ENCODE results near the genes RTTN and CBLN2.

GRCh38 chr18:69961536-69961880 is 13.8 kb upstream of the CD226 start:
- RRBS: no CpG with 5 or more reads among the region's 2 CpGs

DNA sequence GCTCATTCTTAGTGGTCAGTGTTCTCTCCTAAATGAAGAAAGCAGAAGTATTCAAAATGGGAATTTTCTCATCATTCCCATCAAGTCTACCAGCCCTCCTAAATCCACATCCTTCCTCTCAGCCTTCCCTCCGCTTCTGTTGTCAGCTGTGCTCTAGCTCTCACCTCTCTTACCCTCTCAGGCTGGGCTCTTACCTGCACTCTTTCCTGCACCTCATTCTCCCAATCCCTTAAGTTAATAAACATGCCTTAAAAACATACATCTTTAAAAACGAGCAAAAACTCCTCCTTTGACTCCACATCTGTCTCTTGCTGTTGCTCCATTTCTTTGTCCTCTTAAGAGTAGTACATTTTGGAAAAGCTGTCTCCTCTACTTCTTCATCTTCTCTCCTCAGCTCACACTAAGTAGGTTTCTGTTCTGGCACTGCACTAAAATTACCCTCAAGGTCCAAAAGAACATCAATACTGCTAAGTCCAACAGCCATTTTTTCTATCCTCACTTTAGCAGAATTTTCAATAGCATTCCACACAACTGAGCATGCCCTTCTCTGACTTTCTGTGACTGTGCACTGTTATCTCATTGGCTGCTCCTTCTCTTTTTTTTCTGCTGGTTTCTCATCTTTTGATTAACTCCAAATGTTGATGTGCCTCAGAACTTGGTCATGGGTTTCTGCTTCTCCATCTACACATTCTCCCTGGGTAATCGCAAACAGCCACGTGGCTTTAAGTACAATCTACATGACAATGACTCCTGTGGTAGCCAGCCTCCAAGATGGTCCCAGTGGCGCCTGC is 74.7 kb upstream of the CD226 start:
- RRBS: no CpG with 5 or more reads among the region's 5 CpGs

- RRBS: no CpG with 5 or more reads among the region's 4 CpGs
Measured at GRCh38 chr18:70190440-70190842, 15.0 kb downstream of the RTTN start.

DNA sequence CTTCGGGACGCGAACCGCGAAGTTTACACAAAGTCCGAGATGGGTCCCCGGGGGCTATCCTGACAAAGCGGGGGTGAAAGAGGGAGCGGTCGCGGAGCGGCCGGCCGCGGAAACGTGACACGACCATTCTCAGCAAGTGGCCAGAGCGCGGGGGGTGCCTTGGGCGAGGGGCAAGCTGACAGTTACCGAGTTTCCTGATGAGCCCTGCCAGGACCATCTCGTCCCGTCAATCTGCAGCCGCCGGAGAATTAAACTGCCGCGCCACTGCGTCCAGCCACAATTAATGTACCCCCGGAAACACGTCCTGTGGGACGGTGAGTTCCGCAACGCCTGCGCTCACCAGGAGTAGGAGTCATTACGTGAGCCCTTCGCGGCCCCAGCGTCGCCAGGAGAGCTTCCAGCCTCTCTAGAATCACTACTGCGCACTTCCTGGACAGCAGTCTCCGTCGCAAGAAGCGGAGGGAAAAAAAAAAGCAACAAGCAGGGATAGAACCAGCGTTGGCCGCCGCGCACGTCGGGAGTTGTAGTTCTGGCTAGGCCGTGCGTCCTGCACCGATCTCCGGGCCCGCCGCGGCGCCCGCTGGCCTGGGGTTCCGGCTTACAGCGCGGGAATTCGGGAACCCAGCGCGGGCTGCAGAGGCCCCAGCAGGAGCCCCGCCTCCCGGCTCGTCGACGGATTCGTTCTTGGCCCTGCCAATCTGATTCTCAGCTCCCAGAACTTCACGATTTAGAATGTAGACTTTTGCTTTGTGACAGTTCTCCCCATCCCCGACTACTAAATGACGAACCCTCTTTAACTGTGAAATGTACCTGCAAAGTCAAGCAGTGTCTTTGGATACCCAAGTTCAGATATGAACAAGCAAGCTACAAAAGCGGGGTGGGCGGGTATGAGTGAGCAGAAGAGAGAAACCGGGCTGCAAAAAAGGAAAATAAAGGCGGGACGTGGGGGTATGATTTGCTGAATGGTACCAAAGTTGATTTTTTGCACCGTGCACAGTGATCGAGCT is at the start of gene RTTN:
RTTN (minus strand) TSS at position 246 of the 1,007 bp plus-strand sequence.
- RRBS: 1% methylated on average over 15 of the region's 80 CpGs

- RRBS: 2% methylated on average over 15 of the region's 58 CpGs
Measured at GRCh38 chr18:70289466-70290025, 701 bp downstream of the SOCS6 start.

DNA sequence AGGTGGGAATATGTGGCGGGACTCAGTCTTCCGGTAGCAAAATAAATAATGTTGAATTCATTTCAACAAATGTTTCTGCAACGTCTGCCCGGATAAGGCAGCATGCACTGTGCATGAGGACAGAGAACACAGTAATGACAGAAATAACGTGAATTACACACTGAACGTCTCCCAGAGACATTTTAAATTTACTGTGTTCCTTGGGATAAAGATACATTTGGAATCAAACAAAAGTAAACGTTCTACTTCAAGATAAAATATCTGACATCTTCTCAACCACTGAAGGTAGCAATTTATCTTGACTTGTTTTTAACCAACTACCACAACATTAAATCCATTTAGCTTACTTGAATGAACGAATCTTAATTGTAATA is 1.2 kb downstream of the SOCS6 start:
- RRBS: 0% methylated on average over 2 of the region's 8 CpGs

DNA sequence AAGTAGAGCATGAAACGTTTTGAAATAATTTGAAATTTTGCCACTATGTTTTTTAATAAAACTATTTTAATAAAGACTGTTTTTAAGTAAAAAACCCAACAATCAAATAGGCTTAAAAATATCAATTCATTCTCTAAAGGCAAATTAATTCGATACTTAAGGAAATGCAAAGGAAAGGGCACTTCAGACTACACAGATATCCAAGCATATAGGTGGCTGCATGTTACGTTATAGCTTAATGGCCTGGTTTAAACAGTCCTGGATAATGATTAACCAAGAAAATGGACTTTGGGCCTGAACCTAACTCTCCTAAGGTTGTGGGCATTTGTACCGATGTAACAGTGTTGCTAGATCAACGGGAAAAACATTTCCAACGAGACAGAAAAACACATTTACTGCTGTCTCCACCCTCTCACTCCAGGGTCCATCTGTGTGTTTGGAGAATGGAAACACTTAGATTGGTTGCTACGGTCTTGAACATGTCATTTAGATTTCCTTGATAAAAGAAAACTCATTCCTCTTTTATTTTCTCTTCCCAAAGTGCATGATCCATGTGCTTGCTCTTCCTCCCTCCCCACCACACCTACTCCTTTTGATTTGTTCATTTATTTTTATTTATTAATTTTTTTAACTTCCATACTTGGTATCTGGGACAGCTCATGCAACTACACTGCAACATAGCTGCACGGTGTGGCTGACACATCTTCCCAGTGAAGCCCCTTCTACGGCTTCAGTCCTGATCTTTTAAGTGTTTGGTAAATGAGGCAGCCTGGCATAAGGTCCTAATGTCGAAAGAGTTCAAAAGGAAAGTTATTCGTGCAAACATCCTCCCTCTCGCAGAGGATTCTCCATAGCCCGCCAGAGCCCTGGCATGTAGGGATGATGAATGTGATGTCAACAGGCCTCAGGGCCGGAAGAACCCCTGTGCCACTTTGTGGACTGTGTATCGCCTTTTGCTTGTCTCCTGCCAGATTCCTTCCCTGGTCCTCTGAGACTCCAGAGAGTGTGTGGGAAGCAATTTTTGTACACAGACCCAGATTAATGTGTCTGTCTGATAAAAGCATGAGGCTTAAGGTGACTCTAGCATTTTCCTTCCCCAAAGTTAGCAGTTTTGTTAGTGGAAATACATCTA is 88.2 kb downstream of the SOCS6 start:
- RRBS: no CpG with 5 or more reads among the region's 15 CpGs

DNA sequence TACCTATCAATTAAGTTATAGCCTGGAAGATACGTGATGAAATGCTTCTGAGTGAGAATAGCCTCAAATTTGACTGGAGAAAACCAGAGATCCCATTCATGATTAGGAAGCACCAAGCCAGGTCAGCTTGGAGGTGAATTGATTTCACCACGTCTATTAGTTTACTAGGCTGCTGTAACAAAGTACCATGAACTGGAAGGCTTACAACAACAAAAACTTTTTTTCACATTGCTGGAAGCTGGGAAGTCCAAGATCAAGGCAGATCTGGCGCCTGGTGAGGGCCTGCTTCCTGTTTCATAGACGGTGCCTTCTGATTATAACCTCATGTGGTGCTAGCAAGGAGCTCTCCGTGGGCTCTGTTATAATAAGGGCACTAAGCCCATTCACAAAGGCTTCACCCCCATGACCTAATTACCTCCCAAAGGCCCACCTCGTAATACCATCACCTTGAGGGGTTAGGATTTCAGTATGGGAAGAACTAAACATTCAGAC is 89.0 kb downstream of the SOCS6 start:
- RRBS: no CpG with 5 or more reads among the region's 6 CpGs

GRCh38 chr18:70421837-70422803 is 133.3 kb downstream of the SOCS6 start:
- RRBS: no CpG with 5 or more reads among the region's 4 CpGs

DNA sequence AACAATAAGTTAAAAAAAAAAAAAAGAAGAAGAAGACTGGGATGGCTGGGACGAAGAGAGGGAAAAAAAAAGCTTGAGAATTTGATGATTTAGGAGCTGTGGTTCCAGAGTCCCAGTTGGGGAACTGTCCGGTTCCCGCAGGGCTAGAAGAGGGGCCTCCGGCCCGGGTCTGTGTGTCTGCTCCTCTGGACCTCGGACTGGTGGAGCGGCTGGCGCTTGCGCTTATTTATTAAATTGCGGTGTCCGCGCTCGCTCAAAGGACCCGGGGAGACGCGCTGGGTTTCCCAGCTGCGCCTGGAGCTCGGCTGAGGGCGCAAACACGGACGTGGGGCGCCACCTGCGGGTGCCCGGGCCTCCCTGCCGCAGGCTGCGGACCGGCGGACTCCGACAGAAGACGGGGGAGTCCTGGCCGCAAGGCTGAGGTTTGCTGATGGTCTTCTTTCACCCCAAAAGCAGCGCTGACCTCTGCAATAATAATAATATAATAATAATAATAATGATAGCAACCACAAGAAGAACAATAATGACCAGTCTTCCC is at the start of gene CBLN2:
CBLN2 (minus strand) TSS at position 199 of the 538 bp plus-strand sequence.
- RRBS: 3% methylated on average over 15 of the region's 32 CpGs

DNA sequence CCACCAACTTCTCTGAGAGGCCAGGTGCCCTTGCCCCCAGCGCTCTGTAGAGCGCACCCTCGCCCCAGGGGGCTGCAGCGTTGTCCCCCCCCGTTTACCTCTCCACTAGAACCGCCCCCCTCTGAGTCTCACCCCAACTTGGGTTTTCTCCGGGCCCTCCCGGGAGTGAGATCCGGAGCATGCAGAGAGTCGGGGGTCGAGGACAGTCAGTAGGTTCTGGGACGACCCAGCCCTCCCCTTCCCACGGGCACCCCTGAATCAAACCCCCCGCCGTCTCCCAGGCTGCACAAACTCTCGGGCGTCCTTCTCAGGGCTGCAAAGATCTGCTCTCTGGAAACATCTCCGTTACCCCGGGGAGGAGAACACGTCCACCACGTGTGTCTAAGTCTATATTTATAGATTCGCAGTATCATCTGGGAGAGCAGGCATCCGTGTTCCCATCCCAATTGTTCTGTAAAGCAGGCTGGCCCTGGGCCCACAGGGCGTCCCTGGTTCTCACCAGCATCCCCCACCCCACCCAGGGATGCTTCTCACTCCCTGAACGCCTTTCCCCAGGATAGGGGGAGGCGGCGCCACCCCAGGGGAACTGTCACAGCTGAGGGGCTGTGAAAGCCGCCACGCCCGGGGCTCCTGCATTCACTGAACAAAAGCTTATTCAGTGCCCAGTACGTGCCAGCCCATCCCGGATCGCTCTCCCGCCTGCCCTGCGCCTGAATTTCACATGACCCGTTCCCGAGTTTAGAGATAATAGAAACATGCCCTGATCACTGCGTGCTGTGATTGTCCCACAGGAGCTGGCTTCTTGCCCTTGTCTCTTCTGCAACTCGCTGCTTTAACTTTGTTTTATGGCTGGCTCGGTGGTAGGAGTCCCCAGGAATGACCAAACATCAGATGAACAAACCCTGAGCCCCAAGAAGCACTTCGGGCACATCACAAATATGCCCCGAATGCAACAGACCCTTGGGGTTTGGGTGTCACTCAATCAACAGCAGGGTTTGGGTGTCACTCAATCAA is 840 bp upstream of the DIPK1C start:
- RRBS: 46% methylated on average over 3 of the region's 42 CpGs

- RRBS: no CpG with 5 or more reads among the region's 2 CpGs
Measured at GRCh38 chr18:74468753-74469228, 11.7 kb upstream of the DIPK1C start.

DNA sequence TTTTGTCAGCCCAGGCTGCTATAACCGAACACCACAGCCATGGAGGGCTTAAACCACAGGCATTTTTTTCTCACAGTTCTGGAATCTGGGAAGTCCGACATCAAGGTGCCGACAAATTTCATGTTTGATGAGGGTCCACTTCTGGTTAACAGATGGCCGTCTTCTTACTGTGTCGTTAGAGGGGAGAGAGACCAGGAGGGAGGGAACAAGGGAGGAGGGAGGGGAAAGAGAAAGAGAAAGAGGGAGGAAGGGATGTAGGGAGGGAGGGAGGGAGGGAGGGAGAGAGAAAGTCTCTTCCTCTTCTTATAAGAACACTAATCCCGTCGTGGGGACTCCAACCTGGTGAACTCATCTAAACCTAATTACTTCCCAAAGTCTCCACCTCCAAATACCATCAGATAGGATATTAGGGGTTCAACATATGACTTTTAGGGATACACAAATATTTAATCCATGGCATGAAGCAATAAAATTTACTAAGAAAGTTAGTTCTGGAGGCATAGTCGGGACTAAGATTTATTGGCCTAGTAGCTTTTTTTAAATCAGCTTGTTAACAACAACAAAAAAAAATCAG is 6.3 kb upstream of the CNDP2 start:
- RRBS: no CpG with 5 or more reads among the region's 8 CpGs

- RRBS: 1% methylated on average over 7 of the region's 44 CpGs
Measured at GRCh38 chr18:74495394-74496172, 580 bp upstream of the CNDP2 start.

DNA sequence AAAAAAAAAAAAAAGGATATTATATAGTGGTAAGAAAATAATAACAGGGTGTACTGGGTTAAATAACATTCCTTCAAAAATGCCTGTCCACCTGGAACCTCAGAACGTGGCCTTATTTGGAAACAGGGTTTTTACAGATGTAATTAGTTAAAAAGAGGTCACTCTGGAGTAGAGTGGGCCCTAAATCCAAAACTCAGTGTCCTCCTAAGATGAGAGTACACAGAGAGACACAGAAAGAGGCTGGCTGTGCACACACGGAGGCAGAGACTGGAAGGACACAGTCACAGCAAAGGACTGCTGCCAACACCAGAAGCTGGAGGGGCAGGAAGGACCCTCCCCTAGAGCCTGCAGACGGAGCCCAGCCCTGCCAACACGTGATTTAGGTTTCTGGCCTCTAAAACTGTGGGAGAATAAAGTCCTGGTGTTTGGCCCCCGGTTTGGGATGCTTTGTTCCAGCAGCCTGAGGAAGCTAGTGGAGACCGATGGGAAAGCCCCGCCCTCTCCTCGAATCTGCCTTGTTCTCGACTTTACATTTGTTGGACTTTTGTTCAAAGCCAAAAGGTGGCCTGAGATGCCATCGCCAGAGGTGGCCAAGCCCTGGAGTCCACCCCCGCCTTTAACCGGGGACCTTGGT is 10.5 kb downstream of the CNDP1 start:
- RRBS: no CpG with 5 or more reads among the region's 12 CpGs

DNA sequence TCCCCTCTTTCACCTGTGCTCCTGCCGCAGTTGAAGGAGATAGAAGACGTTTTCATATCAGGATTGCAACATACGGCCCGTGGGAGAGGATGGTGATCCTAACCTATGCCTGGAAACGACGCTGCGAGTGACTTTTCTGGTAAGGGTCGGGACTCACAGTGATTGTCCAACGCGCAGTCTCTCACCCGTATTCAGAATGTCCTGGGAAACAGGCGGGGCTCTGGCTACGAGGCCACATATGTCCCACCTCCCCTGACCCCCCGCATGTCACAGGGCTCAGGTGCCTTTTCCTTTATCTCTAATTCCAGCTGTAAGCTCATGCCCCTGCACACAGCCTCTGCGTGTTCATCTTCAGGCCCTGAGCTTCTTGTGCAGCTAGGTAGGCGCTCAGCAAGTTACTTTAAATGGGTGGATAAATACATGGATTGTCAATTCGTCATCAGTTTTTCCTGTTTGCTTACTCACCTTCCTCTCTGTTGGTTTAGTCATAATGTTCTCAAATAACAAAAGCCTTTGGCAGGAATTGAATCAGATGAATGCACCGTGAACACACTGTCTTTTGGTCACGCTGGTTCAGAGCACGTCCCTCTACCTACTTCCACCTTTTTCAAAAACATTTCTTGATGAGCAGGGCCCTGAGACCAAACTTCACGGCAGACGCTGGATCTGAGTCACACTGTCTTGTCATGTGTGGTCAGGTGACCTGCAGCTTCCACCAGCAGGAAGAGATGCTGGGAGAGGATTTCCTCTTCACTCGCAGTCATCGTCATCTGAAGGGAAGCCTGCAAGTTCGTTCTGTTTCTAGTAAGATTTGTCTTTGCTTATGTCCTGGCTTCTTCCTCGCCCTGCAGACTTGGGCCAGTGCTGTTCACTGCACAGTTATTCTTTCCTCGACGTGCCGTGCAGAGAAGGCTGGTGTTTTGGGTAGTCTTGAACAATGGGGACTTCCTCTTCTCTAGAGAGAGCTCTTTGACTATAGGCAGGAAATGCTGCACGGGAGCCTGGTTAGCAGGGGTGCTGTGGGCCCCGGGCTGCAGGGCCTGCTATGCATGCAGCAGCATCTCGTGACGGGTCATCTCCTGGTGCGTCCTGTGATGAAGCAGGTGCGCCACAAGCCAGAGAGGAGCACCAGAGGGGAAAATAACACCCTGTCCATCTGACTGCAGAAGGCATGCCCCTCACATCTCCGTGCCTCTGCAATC is 138.1 kb downstream of the PTGR3 start:
- RRBS: no CpG with 5 or more reads among the region's 36 CpGs

GRCh38 chr18:75161518-75162216 is 47.3 kb downstream of the PTGR3 start:
- RRBS: no CpG with 5 or more reads among the region's 13 CpGs

GRCh38 chr18:75169986-75170812 is 38.7 kb downstream of the PTGR3 start:
- RRBS: no CpG with 5 or more reads among the region's 34 CpGs

- RRBS: 2% methylated on average over 32 of the region's 78 CpGs
Measured at GRCh38 chr18:75204678-75205349, 4.1 kb downstream of the PTGR3 start.

DNA sequence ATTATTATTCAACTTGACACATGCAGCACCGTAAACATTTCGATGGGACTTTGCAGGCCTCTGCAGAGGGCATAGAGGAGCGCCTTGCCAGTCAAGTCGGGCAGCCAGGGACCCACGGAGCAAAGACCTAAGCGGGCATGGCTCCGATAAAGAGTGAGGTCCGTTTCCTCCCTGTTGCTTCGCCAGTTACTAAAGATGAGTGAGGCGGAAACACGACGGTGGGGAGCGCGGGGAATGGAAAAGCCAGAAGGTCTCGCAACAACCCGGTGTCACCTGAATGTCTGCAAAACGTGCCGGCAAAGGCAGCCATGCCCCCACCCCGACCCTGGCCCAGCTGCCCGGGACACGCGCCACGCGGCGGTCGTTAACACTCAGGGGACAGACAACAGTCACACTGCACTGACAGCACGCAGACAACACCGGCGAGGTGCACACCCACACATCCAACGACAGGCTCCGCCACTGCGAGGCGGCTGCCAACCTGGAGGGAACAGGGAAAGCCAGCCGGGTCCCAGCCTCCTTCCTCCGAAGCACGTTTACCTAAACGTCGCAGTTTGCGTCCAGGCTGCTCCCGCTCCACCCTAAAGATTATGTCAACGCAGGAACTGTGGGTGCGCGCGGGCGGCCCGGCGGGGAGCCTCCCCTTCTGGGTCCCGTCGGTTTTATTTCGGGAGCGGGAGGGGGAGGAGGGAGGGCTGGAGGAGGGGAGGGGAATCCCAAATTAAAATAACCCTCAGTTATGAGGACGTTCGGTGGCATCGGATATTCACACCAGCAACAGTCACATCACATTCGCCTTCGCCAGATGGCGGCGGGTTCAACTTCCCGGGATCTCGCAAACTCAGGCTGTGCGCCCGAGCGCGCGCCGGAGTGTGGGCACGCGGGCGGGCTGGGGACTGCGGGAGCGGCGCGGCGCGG is 800 bp downstream of the PTGR3 start:
- RRBS: 2% methylated on average over 31 of the region's 75 CpGs

Data from amniotic epithelial cell (primary cell).